ENCODE data around the genes TMEM259 and GPX4.

- RRBS: no CpG with 5 or more reads among the region's 24 CpGs
Observed at GRCh38 chr19:963927-964503, 20.1 kb upstream of the WDR18 start.

DNA sequence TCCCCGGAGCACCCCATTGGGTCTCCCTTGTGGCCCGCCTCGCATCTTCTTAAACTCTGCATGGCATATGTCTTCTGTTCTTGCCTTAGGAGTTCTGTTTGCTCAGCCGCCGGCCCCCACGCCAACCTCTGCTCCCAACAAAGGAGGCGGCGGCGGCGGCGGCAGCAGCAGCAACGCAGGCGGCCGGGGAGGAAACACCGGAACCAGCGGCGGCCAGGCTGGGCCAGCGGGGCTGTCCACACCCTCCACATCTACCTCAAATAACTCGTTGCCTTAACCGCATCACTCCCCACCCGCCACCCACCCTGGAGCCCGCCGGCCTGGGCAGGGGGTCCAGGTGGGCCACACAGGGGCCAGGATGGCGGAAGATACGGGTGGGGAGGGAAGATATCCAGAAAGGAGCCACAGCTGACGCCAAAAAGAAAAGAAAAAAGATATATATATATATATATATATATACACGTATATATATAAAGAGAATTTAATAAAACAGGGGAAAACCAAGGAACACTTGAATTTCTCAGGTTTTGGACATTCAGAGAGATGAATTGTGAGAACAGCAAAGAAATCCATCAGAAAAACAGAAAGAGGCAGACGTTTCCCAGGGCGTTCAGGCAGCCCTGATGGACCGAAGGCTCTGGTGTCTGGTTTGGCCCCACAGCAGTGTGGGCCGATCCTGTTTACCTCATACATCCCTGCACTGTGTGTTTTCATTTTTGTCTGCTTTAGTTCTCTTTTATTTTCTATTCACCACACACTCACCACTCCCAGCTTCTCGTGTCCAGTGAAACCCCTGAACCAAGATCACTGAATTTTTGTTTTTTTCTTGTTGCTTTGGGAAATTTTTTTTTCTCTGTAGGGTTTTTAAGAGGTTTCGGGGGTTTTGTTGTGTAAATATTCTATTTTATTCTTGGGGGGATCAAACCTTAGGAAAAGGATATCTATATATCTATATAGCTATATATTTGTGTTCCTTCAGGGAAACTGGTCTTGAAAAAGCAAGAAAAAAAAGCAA, 12.0 kb upstream of the WDR18 start:
- RRBS: no CpG with 5 or more reads among the region's 33 CpGs

DNA sequence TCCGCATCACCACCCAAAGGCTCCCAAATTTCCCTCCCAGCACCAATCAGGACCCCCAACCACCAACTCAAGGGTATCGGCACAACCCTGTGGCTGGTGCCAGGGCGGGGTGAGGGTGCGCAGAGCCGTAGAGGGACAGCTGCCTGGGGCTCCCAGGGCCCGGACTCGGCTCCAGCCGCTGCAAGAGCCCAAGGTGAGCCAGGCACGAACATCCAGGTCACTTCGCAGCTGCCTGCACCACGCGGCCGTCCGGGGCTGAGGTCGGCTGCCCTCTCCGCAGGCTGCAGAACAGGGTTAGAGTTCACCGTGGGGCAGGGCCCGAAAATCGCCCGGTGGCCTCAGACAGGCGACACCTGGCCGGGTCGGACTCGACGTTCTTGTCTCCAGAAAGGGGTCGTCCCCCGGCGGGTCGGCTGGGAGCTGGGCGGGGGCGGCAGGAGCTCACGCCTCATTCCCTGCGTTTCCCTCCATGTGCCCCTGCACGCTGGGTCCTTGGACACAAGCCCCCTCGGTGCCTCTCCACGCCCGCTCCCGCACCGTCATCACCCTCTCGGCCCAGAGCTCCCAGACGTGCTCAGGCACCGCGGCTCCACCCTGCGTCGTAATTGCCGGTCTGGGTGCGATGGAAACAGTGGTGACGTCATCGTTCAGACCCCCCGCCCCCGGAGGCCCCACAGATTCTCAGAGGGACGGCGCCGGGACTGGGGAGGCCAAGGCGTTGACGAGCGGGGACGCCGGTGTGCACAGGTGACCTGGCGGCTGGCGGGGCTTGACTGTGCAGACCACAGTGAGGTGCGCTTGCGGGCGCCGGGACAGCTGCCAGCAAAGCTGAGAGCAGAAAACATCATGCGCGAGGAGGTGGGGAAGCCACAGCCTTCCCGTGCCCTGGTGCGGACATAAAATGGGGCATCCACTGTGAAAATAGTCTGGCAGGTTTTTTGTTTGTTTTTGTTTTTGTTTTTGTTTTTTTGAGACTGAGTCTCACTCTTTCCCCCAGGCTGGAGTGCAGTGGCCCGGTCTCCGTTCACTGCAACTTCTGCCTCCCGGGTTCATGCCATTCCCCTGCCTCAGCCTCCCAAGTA, 4.0 kb upstream of the GRIN3B start:
- RRBS: 12% methylated on average over 36 of the region's 72 CpGs

GRCh38 chr19:1018672-1019555, 2.0 kb downstream of the TMEM259 start:
- RRBS: no CpG with 5 or more reads among the region's 21 CpGs

DNA sequence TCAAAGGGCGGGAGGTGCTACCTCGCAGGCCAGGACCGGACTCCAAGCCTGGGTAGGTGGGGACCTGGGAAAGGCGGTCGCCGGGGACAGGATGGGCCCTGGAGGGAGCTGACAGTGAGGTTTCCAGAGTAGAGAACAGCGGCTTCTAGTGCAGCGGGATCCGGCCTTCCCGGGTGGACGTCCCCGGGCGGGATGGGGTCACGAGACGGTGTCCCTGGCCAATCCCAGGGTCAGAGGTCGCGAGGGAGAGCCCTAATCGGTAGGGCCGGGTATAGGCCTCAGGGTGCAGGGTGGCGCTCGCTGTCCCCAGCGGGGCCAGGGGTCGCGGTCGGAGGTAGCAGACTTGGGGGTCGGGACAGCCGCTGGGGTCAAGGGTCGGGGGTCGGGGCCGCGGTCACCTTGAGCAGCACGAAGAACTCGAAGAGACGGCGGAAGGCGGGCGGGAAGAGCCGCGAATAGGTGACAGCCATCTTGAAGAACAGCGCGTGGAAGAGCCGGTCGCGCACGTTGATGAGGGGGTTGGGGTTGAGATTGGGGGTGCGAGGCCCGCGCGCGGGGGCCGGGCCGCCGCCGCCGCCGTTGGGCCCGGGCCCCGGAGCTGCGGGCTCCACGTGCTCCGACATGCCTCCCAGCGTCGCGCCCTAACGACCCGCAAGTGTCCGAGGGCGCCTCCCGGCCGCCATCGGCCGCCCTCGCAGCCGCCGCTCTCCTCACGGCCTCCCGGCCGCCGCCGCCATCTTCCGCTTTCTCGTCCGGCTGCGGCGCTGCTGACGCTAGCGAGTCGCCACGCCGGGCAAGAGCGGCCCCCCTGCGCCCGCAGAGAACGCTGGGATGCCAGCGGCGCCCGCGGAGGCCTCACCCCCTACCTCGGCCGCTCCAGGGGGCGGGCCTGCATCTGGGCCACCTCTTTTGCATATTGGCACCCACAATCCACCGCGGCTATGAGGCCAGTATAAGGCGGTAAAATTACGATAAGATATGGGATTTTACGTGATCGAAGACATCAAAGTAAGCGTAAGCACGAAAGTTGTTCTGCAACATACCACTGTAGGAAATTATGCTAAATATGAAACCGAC, at the start of gene TMEM259:
Gene TMEM259 (minus strand): TSS at position 750 of the 1,077 bp plus-strand sequence.
- RRBS: 1% methylated on average over 50 of the region's 110 CpGs

- RRBS: no CpG with 5 or more reads among the region's 17 CpGs
Observed at GRCh38 chr19:1075463-1075927, 8.5 kb downstream of the ARHGAP45 start.

DNA sequence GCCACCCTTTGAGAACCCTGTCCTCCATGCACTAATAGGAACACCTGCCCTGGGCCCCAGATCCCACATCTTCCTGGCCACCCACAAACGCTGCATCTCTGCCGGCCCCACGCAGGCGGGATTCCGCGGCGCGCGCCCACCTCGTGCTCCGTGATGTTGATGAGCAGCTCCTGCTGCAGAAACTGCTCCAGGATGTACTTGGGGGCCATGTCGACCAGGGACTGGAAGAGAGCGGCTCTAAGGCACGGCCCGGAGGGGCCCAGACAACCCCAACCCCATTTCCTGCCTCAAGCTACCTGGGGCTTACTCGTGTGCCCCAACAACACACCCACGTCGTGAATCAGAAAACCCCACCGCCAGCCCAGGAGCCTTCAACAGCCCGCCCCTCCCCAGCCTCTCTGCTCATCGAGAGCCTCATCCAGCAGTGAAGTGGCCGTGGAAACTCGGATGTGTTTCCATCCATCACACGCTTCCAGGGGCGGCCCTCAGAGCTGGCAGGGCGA, 4.4 kb downstream of the POLR2E start:
- RRBS: no CpG with 5 or more reads among the region's 26 CpGs

DNA sequence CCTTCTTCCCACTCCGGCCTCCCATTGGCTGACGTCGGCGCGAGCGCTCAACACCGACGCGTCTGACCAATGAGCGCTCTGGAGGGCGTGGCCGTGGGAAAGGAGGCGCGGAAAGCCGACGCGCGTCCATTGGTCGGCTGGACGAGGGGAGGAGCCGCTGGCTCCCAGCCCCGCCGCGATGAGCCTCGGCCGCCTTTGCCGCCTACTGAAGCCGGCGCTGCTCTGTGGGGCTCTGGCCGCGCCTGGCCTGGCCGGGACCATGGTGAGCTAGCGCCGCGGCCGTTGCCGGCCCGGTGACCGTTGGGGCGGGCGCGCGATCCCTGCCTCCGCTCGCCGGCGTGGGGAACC, at the start of gene GPX4:
Gene GPX4 (plus strand): TSS at position 129 of the 348 bp plus-strand sequence.
- RRBS: under 1% methylated on average over 15 of the region's 47 CpGs

DNA sequence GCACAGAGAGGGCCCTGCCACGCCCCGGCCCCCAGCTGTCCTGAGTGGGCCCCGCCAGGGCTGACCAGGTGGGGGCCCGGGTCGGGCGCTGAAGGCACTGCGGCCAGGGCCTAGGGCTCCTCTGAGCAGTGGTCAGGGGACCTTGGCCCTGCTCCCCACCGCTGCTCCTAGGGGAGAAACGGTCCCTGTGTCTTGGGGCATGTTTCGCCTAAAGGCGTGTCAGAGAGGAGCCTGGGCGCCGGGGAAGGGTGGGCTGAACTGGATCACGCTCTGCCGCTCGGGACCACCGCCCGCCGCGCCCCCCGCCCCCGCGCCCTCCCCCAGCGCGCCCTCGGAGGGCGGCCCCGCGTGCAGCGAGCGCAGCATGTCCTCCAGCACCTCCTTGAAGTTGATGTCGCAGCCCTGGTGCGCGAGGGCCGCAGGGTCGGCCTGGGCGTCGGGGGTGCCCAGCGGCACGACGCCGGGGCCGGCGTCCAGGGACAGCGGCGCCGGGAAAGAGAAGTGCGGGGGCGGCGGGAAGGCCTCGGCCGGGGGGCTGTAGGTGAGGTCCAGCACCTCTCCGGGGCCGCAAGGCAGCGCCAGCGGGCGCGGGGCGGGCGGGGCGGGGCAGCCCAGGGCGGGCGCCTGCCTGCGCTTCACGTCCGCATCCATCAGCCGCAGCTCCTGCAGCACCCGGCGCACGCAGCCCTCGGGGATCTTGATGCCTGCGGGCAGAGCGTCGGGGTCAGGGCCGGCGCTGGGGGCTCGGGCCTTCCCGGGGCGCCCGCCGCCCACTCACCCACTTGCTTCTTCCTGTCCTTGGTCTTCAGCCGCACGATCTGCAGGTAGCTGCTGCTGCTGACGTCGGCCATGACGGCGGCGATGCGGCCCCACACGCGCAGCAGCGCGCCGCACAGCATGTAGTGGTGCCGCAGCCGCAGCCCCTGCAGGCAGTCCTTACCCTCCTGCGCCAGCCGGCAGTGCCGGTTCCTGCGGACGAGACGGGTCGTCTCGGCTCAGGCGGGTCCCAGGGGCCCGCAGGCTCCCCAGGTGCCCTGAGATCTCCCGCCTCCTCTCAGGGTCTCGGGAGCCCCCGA, 4.5 kb downstream of the GPX4 start:
- RRBS: 85% methylated on average over 18 of the region's 109 CpGs

DNA sequence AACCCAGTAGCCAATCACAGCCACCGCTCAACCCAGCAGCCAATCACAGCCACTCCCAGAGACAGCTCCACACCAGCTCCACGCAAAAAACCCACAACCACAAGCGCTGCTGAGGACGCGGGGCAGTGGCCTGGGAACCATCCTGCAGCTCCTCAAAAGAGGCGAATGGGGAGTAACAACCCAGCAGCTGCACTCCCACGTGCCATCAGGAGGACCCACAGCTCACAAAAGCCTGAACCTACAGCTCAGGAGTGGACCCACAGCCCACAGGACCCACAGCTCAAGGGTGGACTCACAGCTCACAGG, 29.9 kb downstream of the GPX4 start:
- RRBS: no CpG with 5 or more reads among the region's 7 CpGs

GRCh38 chr19:1168273-1169508, 5.4 kb downstream of the SBNO2 start:
- RRBS: 86% methylated on average over 9 of the region's 64 CpGs

DNA sequence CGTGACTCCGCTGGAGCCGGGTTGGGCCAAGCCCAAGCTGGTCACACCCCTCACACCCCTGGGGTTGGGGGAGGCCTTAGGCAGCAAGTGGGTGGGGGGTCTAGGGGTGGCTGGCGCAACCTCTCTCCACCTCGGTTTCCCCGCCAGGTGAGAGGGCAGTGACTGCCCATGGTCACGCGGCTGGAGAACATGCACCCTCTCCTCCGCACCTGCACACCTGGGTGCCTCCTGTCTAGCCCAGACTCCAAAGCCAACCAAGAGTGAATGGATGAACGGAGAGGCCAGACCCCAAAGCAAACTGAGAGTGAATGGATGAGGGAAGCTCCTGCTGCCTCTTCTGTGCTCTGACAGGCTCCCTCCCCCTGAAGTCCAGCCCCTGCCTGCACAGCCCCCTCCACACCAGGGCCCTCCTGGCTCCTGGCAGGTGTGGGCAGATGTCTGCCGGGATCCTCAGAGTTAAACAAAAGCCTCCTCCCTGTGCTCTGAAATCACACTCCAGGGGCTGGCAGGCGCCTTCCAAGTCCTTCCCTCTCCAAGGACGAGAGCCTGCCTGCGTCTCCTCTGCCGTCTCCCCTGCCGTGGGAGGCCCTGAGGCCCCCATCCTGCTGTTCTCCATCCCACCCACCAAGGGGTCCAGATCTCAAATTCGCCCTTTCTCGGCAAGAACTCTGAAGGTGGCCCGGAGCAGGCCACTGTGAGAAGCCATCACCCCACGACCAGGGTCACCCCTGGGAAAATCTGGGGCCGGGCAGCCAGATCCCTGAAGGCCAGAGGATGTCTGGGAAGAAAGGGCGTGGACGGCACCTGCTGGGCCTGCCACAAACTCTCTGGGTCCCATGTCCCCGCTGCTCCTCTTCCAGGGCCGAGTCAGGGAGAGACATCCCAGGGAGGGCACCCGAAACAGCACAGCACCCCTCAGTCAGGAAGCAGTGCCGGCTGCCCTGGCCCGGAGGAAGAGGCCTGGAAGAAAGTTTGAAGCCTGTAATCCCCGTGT, 2.1 kb downstream of the SBNO2 start:
- RRBS: 11% methylated on average over 3 of the region's 29 CpGs

DNA sequence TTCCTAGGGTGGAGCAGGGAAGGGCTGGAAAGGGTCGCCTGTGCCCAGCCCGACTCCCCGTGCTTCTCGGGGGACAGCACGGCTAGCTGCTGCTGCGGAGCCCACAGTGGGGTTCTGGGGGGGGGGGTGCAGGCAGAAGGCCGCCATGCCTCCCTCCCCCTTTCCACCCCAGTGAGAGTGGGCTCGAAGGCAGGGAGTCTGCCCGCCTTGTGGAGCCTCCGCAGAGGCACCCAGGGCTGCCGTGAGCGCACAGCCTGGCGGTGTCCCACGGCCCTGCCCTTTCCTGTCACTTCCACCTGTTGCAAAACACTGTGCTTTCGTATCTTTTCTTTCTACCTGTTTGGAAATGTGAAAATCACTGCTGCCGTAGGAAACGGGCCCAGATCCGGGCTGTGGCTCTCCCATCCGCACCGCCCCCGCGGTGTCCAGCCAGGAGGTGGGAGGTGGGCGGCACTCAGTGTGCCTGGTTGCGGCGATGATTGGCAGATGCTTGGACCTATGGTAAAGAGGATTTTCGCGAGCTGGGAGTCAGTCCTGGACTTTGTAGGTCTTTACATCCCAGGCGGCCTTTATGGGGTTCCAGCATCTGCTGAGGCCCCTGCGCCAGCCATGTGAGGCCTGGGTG, 5.9 kb downstream of the STK11 start:
- RRBS: no CpG with 5 or more reads among the region's 29 CpGs

DNA sequence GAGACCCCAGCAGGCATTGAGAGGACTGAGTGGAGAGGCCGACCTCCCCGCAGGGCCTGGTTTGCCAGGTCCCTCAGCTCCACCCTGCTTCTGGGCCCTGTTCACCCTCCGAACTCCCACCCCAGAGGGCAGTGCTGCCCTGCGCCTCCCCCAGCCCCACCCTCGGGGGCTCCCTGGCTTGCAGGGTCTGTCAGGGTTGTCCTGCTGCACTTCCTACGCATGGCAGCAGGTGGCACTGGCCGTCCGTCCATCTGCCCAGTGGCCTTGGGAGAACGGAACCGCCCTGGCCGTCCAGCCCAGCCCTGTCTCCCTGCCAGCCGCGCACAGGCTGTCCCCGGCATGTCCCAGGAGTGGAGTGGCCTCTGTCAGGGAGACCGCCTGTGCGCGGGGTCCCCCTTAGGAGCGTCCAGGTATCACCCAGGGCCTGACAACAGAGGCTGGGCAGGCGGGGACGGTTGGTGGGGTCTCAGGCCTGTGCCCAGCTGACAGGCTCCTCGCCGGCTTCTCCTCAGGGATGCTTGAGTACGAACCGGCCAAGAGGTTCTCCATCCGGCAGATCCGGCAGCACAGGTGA, 15.9 kb downstream of the STK11 start:
- RRBS: no CpG with 5 or more reads among the region's 26 CpGs

DNA sequence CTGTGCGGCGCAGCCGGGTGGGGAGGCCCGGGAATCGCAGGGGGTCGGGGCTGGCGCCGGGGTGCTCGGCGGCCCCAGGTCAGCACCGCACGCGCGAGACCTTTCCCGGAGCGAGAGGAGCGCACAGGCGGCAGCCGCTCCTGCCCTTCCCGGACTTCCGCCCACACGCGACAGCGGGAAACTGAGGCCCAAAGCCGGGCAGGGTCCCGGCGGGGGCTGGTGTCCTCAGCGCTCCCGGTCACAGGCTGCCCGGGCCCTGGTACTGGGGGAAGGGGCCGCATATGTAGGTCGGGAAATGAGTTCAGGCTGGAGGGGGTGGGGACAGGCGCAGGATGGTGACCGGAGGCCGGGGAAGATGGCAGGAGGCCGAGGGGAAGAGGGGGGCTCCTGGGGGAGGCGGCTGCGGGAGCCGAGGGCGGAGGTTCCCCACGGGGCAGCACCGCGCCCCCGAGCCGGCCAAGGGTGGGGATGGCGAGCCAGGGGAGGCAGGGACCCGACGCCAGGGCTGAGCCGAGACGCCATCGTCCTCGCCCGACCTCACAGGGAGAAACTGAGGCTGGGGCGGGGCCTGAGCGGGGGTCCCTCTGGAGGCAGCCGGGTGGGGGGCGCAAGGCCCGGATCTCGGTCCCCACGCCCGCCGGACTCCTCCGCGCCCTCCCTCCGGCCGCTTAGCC, 654 bp downstream of the CBARP start:
- RRBS: under 1% methylated on average over 25 of the region's 66 CpGs

GRCh38 chr19:1252439-1252695, 4.0 kb downstream of the MIDN start:
- RRBS: no CpG with 5 or more reads among the region's 9 CpGs

DNA sequence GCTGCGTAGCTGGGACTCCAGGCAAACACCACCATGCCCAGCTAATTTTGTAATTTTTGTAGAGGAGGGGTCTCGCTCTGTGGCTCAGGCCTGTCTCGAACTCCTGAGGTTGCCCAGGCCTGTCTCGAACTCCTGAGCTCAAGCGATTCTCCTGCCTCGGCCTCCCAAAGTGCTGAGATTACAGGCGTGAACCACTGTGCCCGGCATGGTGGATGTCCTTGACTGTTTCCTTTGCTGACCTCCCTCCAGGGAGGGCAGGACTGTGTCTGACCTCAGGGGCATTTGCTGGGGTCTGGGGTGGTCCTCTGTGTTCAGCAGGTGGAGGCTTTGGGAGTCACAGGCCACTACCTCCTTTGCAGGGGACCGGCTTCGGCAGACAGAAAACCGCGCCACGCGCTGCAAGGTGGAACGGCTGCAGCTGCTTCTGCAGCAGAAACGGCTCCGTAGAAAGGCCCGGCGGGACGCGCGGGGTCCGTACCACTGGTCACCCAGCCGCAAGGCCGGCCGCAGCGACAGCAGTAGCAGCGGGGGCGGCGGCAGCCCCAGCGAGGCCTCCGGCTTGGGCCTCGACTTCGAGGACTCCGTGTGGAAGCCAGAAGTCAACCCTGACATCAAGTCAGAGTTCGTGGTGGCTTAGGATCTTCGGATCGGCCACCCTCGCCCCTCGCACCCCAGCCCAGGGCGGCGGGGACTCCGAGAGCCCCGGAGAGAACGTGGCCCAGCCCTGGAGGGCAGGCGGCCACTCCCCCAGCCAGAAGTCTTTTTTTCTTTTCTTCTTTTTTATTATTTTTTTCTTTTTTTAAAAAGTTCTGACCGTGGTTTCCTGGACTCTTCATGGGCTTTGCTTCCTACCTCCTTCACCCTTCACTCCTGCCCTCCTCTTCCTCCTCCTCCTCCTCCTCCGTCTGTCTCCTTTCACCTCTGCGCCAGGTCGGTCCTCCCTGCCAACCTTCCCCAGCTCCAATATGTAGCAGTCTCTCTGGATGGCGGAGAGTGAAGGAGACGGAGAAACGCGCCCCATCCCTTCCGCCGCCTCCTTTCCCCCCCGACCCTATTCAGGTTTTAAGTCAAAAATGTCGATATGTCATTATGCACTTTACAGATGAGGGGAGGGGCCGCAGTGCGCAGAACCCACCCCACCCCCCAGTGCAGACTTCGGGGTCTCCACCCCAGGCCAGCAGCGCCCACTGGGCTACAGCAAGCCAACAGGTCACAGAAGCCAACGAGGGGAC, 8.7 kb downstream of the MIDN start:
- RRBS: 74% methylated on average over 23 of the region's 63 CpGs

- RRBS: no CpG with 5 or more reads among the region's 1 CpG
Observed at GRCh38 chr19:1259909-1260136, 9.3 kb upstream of the CIRBP start.

GRCh38 chr19:1263170-1263608, 5.9 kb upstream of the CIRBP start:
- RRBS: no CpG with 5 or more reads among the region's 6 CpGs

- RRBS: no CpG with 5 or more reads among the region's 14 CpGs
Observed at GRCh38 chr19:1267331-1267522, 1.9 kb upstream of the CIRBP start.